ENCODE data around the gene ERBB4.

GRCh38 chr2:212538720-212539771 lies at the start of gene ERBB4:
TSS of gene ERBB4 (minus strand) at chr2:212538802.
- PRO-cap, 2 experiments, result peak in 2 of 2 experiments; most common plus-strand start chr2:212539350 (in 1); most common minus-strand start chr2:212538800 (in 1)

DNA sequence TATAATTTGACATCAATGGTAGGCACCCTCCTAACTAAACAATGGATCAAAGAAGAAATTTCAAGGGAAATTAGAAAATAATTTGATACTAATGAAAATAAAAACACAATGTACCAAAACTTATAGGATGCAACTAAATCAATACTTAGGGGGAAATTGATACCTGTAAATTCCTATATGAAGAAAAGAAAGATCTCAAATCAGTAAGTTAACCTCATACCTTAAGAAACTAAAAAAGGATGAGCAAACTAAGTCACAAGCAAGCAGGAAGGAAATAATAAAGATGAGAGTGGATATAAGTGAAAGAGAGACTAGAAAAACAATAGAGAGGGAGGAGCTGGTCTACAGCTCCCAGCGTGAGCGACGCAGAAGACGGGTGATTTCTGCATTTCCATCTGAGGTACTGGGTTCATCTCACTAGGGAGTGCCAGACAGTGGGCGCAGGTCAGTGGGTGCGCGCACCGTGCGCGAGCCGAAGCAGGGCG lies 126.0 kb downstream of the BARD1 start:
- PRO-cap, 2 experiments, result no peak in any of the 2 experiments

- PRO-cap, 2 experiments, result no peak in any of the 2 experiments
These were observed 32.8 kb downstream of the ABCA12 start for GRCh38 chr2:215105556-215106023.

- PRO-cap, 2 experiments, result no peak in any of the 2 experiments
These were observed 32.8 kb downstream of the ATIC start for GRCh38 chr2:215344600-215345096.

- PRO-cap, 2 experiments, result no peak in any of the 2 experiments
These were observed 34.8 kb downstream of the ATIC start for GRCh38 chr2:215346681-215347033.

GRCh38 chr2:215388083-215388616 lies 47.7 kb downstream of the FN1 start:
- PRO-cap, 2 experiments, result no peak in any of the 2 experiments

DNA sequence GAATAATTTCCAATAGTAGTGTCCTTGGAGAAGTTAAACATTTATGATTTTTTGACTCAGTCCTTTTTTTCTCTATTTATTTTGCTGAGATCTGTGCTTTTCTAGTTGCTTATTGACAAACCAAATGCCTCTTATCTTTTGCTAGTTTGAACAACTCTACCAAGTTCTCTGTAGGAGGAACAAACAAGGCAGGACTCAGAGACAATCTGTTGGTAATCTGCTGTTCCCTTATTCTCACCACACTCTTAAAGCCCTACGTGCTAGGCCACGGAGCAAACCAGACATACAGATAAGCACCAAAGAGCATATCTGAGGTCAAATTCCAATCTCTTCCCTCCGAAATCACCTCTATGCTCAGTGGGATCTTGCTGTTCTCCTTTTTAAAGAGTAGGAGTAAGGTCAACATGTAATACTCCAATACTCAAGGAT lies 18.5 kb downstream of the FN1 start:
- PRO-cap, 2 experiments, result no peak in any of the 2 experiments

- PRO-cap, 2 experiments, result no peak in any of the 2 experiments
These were observed 17.3 kb downstream of the FN1 start for GRCh38 chr2:215418438-215419166.

DNA sequence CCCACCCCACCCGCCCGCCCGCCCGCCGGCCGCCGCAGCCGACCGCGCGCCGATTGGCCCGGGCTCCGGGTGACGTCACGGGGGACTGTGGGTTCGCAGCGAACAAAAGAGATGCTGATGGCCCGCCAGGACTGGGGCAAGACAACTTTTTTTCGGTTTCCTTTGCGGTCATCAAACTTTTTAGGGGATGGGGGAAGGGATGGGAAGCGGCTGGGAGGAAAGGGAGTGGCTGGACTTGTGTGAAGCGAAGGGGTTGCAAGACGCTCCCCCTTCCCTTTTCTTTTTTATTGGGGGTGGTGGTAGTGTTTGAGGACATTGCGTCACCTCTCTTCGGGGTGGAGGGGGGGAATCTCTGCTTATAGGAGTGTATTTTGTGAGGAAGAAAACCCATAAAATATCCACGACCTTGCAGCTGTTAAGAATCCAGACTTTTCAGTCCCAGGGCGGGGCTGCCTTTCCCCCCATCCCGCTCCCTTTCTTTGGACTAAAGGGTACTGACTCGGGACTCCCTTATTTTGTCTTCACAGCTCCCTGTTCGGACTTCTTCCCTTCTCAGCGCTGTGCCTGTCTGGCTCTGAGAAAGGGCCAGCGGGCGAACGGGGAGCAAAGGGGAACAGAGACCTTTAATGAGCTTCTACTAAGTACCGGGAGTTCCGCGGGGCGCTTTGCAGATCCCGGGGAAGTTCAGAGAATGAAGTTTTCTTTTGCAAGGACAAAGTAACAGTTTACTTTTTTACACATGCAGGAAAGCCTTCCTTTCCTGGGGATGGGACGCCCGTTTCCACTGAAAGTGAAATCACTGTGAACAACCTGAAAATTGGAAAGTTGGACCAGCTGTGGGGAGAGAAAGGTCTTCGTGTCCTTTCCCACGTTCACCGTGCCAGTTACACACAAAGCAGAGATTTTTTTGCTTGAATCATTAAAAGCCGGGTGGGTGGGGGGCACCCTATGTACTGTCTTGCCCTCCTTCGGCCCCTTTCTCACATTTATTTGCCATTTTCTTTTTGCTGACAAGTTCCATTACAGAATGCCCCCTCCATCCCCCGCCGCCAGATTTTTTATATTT lies 639 bp upstream of the FN1 start:
- PRO-cap, 2 experiments, result peak in 2 of 2 experiments; most common plus-strand start position 511 of the sequence (in 2); most common minus-strand start position 693 of the sequence (in 1)

DNA sequence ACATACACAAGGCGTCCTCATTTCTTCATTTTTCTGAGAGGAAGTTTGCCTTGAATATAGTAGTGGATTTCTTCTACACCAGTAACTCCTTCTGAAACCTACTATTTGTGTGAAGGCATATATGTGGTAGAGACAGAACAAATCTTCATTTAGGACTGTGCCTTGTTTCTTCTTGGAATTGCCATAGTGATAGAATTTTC lies 3.1 kb upstream of the FN1 start:
- PRO-cap, 2 experiments, result no peak in any of the 2 experiments

DNA sequence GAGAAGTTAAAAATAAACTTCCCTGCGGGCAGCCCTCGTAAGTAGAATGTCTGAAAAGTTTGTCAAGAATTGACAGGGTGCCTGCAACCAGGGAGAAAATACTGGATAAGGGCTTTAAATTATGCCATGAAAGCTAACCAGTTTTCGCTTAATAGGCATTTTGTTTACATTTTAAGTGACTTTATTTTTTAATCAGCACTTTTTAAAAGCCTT lies 4.2 kb upstream of the FN1 start:
- PRO-cap, 2 experiments, result no peak in any of the 2 experiments

DNA sequence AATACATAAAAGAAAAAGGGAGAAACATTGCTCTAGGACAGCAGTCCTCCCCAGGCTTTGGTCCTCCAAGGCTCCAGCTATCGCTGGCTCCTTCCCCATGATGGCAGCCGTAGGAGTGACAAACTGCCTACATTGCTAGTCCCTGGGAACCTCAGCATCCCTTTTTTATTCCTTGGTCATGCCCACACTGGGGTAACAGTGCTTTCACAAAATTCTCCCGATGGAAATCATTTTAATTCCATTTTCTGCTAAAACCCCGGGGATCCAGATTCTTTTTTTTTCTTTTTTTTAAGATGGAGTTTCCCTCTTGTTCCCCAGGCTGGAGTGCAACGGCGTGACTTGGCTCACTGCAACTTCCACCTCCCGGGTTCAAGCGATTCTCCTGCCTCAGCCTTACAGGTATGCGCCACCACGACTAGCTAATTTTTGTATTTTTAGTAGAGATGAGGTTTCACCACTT lies 7.3 kb upstream of the FN1 start:
- PRO-cap, 2 experiments, result no peak in any of the 2 experiments

- PRO-cap, 2 experiments, result no peak in any of the 2 experiments
These were observed 60.3 kb downstream of the MREG start for GRCh38 chr2:215952905-215953680.

DNA sequence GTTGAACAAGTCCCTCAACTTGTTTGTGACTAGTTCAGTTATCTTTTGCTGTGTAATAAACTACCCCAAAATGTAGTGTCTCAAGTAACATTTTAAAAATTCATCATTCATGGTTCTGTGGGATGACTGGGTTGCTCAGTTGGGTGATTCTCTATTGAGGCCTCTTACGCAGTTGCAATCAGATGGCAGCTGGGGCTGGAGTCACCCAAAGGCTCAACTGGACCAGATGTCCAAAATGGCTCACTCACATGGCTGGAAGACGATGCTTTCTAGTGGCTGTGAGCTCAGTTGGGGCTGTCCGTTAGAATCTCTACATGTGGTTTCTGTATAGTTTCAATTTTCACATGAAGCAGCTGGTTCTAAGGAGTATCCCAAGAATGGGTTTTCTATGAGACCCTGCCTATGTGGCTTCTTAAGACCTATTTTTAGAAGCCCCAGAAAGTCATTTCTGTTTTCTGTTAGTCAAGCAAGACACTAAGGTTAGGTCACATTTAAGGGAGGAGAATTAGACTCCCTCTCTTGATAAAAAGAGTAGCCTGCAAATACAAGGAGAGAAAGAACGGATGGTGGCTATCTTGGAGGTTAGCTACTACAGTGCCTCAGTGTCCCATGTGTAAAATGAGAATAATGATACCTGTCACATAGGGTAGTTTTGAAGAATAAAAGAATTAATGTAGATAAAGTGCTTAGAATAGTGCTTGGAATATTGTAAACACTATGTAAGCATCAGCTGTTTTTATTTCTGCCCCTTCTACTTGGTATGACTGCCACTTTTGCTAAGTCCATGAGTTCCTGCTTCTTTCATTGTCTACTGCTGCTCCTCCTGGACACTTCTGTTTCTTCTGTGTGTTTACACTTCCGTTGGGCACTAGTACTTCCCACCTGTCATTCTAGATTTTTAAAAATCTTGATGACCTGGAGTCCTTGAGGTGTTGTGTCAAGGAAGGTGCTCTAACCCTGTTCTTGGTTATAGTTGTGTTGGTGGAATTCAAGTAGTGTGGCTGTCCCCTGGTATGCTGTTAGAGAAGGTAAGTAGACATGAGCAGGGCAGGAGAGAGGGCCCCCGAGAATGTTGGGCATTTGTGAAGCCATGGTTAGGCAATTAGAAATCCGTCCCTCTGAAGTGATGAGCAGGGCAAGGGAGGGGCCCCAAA lies 4.7 kb downstream of the XRCC5 start:
- PRO-cap, 2 experiments, result no peak in any of the 2 experiments

- PRO-cap, 2 experiments, result no peak in any of the 2 experiments
These were observed 21.3 kb downstream of the XRCC5 start for GRCh38 chr2:216130237-216131007.

DNA sequence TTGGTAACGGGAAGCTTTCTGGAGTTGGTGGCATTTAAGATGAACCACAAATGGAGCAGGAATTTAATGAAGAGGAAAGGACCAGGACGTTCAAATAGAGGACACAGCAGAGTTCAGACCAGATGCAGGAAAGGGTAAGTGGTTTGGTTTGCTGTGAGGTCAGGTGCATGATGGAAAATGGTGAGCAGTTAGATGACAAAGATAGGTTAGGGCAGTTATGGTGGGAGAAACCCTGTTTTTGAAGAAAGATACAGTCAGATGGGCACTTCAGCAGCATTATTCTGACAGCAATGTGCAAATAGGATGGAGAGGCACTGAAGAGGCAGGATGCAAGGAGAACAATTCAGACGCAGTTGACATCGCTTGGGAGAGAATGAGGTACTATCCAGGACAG lies 111.5 kb downstream of the XRCC5 start:
- PRO-cap, 2 experiments, result no peak in any of the 2 experiments

GRCh38 chr2:216464370-216464734 lies 34.3 kb upstream of the RPL37A start:
- PRO-cap, 2 experiments, result no peak in any of the 2 experiments

DNA sequence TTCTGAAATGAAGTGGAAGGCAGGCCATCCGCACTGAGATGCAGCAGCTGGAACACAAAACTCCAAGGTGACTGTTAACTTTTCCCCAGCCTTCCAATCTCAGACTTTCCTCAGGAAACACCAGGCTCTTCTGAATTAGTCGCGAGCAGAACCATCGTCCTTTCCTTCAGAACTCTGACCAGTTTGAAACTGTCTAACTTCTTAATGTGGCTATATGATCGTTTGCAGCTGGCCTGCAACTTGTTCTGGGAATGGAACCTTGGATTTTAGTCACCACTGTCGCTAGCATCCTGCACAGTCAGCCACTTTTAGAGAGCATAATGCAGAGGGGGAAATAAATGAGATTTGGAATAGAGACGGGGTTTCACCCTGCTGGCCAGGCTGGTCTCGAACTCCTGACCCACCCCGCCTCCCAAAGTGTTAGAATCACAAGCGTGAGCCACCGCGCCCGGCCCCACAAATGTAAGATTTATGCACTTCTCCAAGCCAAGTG lies 511 bp upstream of the RPL37A start:
- PRO-cap, 2 experiments, result no peak in any of the 2 experiments

GRCh38 chr2:216539788-216540582 lies 41.3 kb downstream of the RPL37A start:
- PRO-cap, 2 experiments, result peak in 1 of 2 experiments; most common plus-strand start chr2:216540035 (in 1); most common minus-strand start chr2:216540083 (in 1)

DNA sequence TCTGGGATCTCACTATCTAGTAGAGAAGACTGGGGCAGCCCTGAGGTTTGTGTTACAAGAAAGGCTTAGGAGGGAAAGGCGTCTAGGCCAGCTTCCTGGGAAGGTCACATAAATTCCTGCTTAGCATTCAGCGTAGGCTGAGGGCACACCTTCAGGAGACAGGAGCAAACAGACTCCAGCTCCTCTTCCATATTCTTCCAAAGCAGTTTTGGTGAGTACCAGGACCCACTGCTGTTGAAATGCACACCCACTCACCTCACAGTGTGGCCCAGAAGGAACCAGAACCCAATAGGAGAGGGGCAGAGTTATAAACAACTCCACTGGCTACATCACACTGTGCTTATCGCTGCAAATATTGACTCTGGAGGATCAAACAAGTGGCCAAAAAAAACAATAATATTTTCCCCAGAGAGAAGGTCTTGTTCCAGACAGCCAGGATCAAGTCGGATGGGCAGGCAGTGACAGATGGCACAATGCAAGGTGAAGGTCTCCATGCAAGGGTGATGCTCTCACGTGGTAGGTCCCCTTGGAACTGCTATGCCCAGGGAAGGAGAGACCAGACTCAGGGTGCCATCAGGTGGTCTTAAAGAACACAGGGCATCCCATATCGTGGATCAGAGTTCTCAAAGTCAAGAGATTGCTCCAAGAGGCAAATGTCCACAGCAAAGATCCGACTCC lies 17.7 kb upstream of the IGFBP2 start:
- PRO-cap, 2 experiments, result no peak in any of the 2 experiments

Data from heart right ventricle (tissue), 2 donors.